Measurements from ENCODE around the genes ALDOC, ERAL1 and DHRS13.

- PRO-cap, 8 experiments = no peak in any of the 8 experiments
Observed at GRCh38 chr17:27805957-27806266, 5.6 kb upstream of the NOS2 start.

- PRO-cap, 8 experiments = peak in 7 of 8 experiments; most common plus-strand start chr17:27808308 (in 6); most common minus-strand start chr17:27808150 (in 4)
Observed at GRCh38 chr17:27807970-27808578, 7.7 kb upstream of the NOS2 start.

DNA sequence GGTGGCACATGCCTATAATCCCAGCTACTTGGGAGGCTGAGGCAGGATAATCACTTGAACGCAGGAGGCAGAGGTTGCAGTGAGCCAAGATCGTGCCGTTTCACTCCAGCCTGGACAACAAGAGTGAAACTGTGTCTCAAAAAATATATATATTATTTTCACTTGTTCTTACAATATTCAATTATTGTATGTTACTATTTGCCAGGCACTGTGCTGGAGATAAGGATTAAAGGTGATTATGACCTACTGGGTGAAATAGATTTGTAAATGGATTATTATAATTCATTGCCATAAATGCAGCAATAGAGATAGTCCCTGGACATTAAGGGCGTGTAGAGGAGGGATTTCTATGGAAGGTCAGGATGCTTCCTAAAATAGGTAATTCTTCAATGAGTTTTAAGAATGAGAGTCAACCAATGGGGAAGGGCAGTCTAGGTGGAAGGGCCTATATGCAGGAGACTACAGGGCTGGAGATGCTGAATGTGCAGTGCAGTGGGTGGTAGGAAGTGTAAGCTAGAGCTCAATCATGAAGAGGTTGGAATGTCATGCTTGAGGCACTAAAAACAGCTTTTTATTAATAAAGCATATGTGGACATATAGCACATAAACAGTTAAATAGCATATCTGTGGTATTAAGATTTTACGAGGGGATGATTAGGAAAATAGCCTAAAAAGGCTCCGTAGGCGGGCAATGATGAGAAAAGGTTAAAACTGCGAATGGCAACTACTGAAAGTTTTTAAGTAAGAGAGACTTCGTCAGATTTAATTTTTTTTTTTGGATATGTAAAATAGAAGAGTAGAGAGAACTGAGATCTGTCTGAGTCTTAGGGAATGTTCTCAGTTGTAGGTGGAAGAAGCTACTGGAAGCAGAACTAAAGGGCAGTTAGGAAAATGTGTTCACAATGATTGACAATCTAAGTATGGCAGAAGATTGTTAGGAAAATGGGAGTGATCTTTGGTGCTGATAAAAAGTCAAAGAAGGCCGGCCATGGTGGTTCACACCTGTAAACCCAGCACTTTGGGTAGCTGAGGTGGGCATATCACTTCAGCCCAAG, 7.7 kb downstream of the NLK start:
- PRO-cap, 8 experiments = no peak in any of the 8 experiments

DNA sequence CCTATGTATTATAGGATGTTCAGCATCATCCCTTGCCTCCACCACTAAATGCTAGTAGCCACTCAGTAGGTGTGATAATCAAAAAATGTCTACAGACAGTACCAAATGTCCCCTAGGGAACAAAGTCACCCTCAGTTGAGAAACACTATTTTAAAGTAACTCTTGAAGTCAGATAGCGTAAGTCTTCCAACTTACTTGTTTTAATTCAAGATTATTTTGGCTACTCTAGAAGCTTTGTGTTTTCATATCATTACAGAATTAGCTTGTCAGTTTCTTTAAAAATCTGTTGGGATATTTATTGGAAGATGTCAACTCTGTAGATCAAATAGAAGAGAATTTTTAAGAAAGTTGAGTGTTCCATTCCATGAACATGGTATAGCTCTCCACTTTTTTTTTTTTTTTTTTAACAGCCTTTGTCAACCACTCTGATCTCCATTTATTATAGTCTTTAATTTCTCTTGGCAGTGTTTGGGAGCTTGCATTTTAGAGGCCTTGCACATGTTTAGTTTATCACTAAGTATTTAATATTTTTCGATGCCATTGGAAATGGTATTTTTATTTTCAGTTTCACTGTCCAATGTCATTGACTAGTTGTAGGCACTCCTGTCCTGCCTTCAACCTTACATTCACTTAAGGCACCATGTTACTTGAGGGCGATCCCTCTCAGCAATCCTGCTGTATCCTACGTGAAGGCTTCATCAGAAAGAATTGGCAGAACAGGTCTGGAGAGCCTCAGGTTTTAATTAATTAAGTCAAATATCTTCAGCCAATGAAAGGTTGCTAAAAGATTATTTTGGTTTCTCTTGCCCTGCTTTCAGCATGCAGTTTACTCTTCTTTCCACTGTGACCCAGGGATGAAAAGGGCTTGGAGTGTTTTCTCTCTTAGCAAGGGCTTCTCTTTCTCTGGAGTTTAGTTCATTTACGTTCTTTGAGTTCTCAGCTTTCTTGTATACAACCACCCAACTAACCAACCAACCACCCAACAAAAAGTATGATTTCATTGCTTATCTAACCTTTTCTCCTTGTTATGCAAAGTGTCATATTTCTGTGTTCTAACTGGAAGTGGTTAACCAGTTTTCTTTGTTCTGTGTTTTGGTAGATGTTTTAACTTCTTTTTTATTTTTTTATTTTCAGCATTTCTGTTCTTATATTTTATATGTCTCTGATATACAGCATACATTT, 29.0 kb downstream of the NLK start:
- PRO-cap, 8 experiments = peak in 2 of 8 experiments; most common minus-strand start position 981 of the sequence (in 1)

- PRO-cap, 8 experiments = no peak in any of the 8 experiments
Observed at GRCh38 chr17:28177137-28178197, 135.0 kb downstream of the NLK start.

DNA sequence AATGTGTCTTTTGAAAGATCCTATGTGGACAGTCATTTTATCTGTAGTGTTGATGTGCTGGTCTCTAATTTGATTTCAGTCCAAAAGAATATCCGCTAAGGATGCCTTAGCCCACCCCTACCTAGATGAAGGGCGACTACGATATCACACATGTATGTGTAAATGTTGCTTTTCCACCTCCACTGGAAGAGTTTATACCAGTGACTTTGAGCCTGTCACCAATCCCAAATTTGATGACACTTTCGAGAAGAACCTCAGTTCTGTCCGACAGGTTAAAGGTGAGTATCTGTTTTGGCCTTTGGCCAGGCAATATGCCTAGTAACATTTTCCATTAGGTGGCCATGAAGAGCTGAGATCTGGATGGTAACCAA, 128.1 kb upstream of the TMEM97 start:
- PRO-cap, 8 experiments = no peak in any of the 8 experiments

DNA sequence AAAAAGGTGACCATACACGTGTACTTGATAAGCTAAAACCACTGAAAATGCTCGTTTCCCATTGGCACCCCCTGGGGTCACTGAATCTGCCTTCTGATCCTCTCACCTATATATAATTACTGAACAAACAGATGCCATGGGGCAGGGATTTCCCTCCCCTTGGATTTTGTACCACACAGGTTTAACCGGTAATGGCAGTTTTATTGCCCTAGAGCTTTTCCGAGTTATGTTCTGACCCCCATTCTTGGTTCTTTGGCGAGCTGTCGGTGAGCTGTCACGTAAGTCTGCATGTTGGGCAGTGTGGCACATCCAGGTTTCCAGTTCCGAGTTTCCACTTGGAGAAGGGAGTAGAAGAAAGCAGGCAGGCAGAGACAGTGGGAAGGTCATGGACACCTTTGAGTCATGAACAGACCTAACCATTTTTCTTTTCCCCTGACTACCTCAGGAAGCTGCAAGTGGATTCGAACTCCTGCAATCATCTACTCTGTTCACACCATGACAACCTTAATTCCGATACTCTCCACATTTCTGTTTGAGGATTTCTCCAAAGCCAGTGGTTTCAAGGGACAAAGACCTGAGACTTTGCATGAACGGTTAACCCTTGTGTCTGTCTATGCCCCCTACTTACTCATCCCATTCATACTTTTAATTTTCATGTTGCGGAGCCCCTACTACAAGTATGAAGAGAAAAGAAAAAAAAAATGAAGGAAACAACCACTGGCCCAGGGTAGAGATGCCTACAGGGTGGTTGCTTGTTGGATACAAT, 7.3 kb downstream of the TMEM97 start:
- PRO-cap, 8 experiments = no peak in any of the 8 experiments

GRCh38 chr17:28524984-28525768, 19.0 kb downstream of the FOXN1 start:
- PRO-cap, 8 experiments = no peak in any of the 8 experiments

GRCh38 chr17:28545664-28546269, 6.7 kb downstream of the UNC119 start:
- PRO-cap, 8 experiments = peak in 1 of 8 experiments; most common minus-strand start chr17:28545840 (in 1)

DNA sequence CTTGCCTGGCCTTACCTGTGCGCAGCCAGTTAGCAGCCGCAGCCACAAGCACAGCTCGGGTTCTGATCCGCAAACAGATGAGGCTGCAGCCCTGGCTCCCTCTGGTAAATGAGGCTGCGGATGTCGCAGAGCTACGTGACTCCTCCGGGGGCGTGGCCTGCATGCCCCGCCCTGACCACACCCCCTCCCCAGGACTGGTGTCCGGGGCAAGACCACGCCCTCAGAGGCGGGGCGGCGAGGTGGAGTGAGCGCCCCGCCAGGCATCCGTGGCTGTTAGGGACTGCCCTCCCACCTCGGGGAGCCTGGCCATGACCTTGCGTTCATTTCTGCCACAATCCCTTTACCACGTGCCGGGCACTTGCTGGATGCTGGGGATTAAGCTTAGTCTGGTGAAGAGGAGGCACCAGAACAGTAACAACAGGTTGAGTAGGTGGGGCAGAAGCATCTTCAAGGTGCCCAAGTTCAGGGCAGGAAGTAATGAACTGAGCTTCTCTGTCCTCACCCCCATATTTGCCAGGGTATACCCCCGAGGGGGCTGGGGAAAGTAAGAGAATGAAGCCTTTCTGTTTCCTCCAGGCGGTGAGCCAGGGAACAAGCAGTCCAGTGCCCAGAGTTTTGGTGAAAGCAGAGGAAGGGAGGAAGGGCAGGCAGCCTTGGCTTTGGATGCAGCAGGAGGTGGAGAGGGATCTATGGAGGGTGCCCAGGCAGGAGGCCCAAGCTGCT, at the start of gene ALDOC:
Gene ALDOC, minus strand, starts transcription at position 110 of the 723 bp plus-strand sequence.
- PRO-cap, 8 experiments = peak in 8 of 8 experiments; most common plus-strand start position 273 of the sequence (in 2); most common minus-strand start position 109 of the sequence (in 6)

GRCh38 chr17:28580263-28580937, 3.7 kb upstream of the ALDOC start:
- PRO-cap, 8 experiments = no peak in any of the 8 experiments

- PRO-cap, 8 experiments = no peak in any of the 8 experiments
Observed at GRCh38 chr17:28614634-28615494, 879 bp upstream of the RSKR start.

DNA sequence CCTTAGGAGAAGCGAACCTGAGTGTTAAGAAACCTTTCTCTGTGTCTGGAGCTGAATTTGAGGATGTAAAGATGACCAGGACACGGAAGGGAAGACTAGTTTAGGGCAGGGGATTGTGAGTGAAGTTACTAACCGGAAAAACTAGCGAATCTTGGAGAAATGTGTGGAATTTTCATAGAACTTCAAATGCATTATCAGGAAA, 964 bp upstream of the RAB34 start:
- PRO-cap, 8 experiments = no peak in any of the 8 experiments

DNA sequence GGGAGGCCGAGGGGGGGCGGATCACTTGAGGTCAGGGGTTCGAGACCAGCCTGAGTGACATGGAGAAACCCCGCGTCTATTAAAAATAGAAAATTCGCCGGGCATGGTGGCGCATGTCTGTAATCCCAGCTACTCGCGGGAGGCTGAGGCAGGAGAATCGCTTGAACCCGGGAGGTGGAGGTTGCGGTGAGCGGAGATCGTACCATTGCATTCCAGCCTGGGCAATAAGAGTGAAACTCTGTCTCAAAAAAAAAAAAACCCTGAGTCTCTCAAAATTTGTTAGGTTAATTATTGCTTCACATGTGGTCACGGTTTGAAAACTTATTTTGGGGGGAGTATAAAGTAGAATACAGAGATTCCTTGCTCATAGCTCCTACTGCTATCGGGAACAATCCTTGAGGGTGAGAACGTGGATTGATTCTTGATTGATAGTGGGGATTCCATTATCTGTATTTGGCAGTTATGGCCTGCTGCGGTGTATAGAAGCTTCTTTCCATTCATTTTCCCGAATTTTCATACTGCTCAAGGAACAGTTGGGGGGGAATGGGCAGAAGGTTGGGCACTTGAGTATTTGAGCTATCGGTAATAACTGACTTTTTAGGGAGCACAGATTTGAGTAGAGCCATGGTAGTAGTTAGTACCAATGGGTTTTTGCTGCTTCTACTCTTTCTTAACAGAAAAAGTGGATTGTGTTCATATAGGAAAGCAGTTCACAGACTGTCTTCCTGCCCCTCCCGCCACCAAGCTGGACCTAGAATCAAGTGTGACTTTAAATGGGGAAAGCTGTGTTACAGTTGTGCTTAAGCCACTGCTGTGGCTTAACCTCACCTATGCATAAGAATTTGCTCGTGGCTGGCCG, 1.6 kb downstream of the RPL23A start:
- PRO-cap, 8 experiments = no peak in any of the 8 experiments

DNA sequence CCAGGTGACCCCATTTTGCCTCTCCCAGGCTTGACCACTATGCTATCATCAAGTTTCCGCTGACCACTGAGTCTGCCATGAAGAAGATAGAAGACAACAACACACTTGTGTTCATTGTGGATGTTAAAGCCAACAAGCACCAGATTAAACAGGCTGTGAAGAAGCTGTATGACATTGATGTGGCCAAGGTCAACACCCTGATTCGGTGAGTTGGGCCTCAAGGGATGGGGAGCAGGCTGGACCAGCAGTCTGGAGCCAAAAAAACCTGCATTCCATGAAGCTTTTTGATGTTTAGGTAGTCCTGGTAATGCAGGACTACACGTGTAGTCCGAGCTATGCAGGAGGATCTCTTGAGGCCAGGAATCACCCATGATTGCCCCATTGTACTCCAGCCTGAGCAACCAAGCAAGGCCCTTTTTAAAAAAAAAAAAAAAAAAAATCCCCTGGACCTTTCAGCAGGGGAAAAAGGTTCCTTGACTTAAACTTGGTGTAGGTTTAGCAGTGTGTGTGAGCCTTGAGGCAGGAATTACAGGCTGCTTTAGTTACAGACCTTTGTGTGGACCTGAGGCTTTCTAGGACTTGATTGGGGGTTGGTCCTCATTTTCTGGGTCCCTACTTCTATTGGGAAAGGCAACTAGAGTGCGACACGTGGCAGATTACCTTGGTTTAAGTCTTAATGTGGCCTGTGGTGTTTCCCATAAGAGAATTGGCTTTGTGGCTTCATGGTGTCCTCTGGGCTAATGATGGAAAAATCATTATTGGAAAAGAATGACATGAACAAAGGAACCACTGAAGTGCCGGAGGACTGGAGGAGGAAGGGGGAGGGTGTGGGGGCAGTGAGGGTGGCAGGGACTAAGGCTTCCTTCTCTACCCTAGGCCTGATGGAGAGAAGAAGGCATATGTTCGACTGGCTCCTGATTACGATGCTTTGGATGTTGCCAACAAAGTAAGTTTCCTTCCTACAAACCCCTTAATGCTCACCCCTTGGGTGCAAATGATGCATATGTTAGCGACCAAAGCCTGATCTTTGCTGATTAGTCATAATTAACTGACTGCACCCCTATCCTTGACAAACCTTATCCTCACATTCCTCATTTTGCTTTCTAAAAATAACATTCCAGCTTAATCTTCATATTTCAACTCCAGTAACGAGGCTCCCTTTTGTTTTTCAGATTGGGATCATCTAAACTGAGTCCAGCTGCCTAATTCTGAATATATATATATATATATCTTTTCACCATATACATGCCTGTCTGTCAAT, 2.9 kb downstream of the TLCD1 start:
- PRO-cap, 8 experiments = peak in 1 of 8 experiments; most common plus-strand start position 737 of the sequence (in 1)

DNA sequence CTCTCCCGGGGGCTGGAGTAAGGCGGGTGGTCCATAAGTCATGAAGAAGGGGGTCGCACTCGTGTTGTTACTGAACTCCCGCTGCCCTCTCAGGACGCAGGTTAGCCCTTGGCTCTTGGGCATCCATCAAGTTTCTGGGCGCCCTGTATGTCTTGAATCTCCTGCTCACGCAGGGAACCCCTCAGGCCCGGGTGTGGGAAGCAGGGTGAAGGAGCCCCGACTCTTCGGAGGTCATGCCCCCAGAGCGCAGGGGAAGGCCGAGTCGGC, 980 bp downstream of the TRAF4 start:
- PRO-cap, 8 experiments = peak in 5 of 8 experiments; most common plus-strand start position 40 of the sequence (in 3)

DNA sequence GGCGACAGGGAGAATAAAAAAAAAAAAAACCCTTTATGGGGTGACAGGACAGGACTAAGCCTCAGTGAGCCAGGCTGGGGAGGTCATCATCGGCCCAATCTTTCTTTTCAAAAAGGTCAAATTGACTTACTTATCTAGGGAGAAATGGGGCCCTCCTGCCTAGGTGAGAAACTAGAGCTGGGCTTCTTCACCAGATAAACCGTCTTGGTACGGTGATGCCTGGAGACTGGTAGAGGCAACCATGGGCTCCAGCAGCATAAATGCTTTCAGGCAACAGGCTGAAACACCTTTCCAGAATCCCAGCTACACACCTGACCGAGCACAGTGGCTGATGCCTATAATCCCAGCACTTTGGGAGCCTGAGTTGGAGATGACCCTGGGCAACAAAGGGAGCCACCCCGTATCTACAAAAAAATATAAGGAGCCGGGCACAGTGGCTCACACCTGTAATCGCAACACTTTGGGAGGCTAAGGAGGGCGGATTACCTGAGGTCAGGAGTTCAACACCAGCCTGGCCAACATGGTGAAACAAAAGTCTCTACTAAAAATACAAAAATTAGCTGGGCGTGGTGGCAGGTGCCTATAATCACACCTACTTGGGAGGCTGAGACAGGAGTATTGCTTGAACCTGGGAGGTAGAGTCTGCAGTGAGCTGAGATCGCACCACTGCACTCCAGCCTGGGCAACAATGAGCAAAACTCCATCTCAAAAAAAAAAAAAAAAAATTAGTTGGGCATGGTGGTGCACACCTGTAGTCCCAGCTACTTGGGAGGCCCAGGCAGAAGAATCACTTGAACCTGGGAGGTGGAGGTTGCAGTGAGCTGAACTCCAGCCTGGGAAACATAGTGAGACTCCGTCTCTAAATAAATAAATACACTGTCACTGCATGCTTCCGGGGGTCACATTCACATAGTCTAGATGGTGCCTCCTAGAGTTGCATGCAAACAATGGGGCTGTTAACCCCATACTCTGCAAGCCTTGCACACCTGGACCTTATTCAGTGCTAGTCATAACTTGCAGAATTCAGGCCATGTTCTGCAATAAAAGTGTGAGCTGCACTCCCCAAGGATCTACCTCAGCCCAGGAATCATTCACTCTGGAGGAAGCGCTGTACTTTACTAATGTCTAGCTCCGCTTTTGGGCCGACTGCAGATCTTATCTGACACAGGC, 8.1 kb downstream of the TRAF4 start:
- PRO-cap, 8 experiments = no peak in any of the 8 experiments

DNA sequence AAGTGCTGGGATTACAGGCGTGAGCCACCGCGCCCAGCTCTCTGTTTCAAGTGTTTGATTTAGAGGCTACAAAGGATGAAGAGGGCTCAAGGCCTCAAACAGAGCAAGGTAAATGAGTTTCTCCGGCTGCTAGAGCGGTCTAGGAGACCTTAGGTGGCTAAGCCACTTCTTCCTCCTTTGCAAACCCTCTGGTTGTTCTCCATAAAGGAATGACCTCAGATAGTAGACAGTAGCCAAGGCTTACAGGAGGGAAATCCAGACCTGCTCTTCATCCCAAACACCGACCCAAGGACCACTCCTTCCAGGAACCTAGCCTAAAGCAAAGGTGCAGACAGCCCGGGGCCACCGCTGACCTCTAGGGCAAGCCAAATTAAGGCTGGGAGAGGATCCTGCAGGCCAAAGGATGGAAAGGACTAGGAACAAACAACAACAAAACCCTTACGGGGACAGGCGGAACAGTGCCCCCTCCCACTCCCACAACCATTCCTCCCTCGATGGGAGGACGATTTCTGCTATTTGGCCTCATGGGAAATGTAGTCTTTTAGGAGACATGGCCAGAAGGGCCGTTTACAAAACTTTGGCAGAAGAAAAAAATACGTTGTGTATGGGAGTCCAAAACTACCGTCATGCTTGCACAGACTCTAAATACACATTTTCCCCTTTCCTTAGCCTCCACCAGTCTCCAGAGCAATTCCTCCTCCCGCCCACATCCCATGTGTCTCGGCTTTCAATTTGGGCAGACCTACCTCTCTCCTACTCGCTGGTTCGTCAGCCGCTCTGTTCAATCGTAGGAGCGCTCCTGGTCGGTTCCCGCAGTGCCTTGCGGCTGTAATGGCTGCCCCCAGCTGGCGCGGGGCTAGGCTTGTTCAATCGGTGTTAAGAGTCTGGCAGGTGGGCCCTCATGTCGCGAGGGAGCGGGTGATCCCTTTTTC, at the start of gene ERAL1:
Gene ERAL1, plus strand, starts transcription at position 813 of the 932 bp plus-strand sequence.
- PRO-cap, 8 experiments = peak in 8 of 8 experiments; most common plus-strand start position 806 of the sequence (in 7); most common minus-strand start position 729 of the sequence (in 2)

- PRO-cap, 8 experiments = peak in 6 of 8 experiments; most common plus-strand start chr17:28902677 (in 3); most common minus-strand start chr17:28902682 (in 3)
Observed at GRCh38 chr17:28902240-28903292, at the start of gene DHRS13. TSS of gene DHRS13 (minus strand) at chr17:28903079.

- PRO-cap, 8 experiments = peak in 2 of 8 experiments; most common minus-strand start chr17:28913872 (in 1)
Observed at GRCh38 chr17:28913430-28914266, 10.8 kb upstream of the DHRS13 start.